AG09319 (cell line): Measurements from ENCODE around the genes ZNF564, GET3, BEST2 and GCDH.

GRCh38 chr19:12052028-12052268 is 813 bp downstream of the ZNF878 start:
- RRBS = no CpG with 5 or more reads among the region's 8 CpGs

DNA sequence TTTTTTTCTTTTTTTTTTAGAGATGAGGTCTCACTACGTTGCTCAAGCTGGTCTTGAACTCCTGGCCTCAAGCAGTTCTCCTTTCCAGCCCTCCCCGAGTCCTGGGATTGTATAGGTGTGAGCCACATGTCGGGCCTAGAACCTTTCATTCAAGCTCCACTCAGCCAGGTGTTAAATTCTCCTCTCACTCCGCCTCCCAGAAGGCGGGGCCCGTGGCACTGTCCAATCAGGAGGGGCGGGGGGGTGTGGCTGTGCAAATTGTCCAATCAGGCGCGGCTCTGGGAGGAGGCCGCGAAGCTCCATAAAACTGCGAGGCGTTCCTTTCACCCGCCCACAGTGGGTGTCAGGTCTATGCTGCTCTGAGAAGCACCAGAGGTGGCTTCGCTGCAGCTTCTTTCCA is 3.1 kb upstream of the ZNF625 start:
- RRBS = no CpG with 5 or more reads among the region's 15 CpGs

- RRBS = no CpG with 5 or more reads among the region's 1 CpG
These were observed 1.6 kb downstream of the ZNF44 start for GRCh38 chr19:12293207-12293440.

DNA sequence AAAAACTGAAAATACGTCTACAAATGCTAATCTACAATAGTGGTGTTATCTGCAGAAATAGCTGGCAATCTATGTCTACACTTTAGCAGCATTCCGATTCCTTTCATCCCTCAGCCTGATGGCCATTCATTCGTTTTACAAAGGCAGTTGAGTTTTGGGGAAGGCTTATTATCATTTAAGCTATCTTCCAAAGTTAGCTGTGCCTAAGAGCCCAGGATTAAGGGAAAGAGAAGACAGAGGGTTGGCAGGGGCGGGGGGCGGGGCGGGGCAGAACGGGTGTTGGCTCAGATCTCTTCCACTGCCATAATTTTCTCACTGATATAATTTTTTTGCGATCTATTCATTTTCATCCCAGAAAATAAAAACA is 1.9 kb upstream of the ZNF44 start:
- RRBS = no CpG with 5 or more reads among the region's 8 CpGs

DNA sequence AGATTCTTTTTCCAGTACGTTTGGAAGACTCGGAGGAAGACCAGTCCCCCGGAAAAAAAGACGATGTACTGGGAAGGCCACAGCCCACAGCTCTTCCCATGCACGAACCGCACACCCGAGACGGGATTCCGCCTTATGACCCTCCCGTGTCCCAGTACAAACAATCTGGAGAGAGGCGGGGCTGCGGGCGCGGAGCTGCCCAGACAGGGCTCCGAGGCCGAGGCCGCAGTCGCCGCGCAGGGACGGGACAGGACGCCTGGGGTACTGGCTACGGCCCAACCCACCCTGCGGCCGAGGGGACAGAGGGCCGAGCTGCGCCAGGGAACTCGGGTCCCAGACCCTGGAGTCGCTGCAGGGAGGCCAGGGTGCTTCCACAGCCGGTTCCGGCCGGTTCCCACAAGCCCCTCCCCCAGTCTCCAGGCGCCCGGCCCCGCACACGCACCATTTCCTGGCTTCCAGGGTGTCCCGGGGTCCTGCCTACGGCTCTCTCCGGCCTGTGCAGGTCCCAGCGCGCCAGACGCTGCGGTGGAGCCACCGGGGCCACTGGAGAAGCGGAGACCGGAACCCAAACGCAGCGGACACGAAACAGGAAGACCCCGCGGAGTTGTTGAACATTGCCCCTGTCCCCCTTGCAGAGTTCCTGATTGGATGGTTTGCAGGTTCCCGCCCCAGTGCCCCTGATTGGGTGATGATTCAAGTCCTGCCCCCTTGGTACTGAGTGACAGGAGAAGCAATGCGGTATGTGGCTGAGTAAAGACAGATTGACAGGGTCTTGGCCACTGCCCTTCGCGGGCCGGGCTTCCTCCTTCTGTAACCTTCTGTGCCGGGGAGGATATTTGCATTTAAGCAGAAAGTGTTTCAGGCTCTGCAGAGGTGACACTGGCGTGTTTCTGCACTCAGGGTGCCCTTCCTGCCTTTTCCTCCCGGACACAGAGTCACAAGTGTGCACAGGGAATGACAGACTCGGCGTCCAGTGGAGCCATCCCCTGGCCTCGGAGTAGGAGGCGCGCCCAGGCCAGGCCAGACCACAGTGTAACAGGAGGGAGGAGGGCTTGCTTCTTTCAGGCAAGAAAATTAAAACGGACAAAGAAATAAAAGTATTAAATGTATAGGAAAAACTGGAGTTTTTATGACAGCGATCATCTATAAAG is at the start of gene ZNF564:
ZNF564 (minus strand) TSS at position 595 of the 1,151 bp plus-strand sequence.
- RRBS = 3% methylated on average over 9 of the region's 66 CpGs

DNA sequence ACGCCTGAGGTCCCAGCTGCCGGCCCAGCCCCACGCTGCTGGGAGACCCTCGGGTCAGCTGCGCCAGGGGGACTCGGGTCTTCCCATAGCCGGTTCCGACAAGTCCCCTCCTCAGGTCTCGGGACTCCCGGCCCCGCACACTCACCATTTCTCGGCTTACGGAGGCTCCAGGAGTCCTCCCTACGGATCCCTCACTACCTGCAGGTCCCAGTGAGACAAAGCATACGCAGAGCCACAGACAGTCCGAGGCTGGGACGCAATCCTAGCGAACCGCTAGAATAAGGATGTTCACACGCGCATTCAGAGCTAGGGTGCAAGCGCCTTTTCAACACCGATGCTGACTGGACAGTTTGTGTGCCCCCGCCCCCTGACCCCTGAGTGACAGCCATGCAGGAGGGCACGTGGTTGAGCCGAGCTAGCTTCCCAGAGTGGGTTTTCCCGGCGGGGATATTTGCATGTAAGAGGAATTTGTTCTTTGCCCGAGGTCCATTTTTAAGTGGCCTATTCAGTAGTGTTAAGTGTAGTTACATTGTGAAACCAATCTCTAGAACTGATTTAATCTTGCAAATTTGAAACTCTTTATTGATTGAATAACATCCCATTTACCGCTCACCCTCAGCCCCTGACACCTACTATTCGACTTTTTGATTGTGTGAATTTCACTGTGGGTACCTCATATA is 13.5 kb downstream of the ZNF490 start:
- RRBS = 51% methylated on average over 7 of the region's 31 CpGs

GRCh38 chr19:12651952-12652476 is 14.5 kb downstream of the MAN2B1 start:
- RRBS = no CpG with 5 or more reads among the region's 10 CpGs

GRCh38 chr19:12721629-12721719 is 2.3 kb downstream of the TNPO2 start:
- RRBS = no CpG with 5 or more reads among the region's 2 CpGs

- RRBS = no CpG with 5 or more reads among the region's 5 CpGs
These were observed 885 bp downstream of the TNPO2 start for GRCh38 chr19:12722902-12723192.

DNA sequence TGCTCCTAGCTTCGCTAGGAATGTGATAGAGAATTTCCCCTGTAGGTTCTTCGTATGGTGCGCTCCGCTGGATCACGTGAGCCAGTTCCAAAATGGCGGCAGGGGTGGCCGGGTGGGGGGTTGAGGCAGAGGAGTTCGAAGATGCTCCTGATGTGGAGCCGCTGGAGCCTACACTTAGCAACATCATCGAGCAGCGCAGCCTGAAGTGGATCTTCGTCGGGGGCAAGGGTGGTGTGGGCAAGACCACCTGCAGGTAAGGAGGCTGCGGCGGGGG is at the start of gene GET3:
GET3 (plus strand) TSS at position 84 of the 274 bp plus-strand sequence.
- RRBS = no CpG with 5 or more reads among the region's 15 CpGs

- RRBS = 73% methylated on average over 5 of the region's 14 CpGs
These were observed at the start of gene BEST2 for GRCh38 chr19:12751444-12751933. Gene BEST2 (plus strand): TSS chr19:12751791.

DNA sequence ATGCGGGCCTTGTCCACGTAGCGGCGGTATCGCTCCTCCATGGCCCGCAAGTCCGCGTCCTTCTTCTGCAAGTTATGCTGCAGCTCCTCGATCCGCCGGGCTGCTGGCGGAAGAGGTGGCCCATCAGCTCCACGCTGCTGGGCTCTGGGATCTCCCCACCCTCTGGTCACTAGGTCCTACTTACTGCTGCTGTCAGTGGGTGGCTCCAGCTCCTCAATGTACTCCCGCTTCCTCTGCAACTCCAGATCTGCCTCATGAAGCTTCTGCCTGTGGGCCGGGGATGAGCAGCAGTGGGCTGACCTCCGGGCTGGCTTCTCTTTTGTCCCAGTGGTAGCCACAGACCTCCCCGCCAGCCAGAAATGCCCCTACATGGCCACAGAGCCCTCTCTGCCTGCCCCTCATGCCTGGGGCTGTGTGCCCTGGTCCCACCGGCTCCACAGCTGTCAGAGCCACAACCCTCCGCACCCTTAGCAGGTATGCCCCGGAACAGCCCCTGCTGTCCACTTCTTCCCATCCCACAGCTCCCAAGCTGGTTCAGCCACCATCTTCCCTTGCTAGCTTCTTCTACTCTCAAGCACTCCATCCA is 10.4 kb downstream of the HOOK2 start:
- RRBS = 97% methylated on average over 3 of the region's 20 CpGs

DNA sequence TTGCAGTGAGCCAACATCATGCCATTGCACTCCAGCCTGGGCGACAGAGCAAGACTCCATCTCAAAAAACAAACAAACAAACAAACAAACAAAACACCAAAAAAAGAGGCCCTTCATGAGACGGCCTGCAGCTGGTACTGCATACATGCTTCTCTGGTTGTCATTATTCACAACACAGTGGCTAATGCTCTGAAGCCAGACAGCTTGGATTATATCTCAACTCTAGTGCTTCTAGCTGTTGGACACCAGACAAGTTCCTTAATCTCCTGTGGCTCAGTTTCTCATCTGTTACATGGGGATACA is 3.3 kb upstream of the JUNB start:
- RRBS = no CpG with 5 or more reads among the region's 2 CpGs

DNA sequence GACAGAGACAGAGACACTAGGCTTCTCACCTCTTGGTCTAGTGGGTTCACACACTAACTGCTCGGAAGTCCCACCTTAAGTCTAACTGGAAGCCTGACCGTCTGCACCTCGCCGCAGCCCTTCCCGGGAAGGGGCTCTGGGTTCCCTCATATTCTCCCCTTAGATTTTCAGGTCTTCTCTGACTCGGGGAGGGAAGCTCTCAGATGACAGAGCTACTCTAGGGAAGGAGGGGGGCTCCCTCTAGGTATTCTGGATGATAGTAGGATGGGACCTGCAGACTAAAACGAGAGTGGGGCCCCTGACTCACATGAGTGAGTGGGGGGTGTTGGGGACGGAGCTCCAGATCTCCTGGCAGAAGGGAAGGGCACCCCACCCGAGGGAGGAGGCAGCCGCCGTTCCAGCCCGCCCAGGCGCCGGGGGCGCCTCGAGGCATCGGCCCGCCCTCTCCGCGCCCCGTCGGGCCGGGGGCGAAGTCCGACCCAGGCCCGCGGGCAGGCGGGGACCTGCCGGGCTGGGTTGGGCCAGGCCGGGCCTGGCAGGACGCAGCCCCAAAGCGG is 2.0 kb upstream of the JUNB start:
- RRBS = under 1% methylated on average over 19 of the region's 32 CpGs

GRCh38 chr19:12791705-12791874 is 304 bp downstream of the JUNB start:
- RRBS = 1% methylated on average over 15 of the region's 15 CpGs

DNA sequence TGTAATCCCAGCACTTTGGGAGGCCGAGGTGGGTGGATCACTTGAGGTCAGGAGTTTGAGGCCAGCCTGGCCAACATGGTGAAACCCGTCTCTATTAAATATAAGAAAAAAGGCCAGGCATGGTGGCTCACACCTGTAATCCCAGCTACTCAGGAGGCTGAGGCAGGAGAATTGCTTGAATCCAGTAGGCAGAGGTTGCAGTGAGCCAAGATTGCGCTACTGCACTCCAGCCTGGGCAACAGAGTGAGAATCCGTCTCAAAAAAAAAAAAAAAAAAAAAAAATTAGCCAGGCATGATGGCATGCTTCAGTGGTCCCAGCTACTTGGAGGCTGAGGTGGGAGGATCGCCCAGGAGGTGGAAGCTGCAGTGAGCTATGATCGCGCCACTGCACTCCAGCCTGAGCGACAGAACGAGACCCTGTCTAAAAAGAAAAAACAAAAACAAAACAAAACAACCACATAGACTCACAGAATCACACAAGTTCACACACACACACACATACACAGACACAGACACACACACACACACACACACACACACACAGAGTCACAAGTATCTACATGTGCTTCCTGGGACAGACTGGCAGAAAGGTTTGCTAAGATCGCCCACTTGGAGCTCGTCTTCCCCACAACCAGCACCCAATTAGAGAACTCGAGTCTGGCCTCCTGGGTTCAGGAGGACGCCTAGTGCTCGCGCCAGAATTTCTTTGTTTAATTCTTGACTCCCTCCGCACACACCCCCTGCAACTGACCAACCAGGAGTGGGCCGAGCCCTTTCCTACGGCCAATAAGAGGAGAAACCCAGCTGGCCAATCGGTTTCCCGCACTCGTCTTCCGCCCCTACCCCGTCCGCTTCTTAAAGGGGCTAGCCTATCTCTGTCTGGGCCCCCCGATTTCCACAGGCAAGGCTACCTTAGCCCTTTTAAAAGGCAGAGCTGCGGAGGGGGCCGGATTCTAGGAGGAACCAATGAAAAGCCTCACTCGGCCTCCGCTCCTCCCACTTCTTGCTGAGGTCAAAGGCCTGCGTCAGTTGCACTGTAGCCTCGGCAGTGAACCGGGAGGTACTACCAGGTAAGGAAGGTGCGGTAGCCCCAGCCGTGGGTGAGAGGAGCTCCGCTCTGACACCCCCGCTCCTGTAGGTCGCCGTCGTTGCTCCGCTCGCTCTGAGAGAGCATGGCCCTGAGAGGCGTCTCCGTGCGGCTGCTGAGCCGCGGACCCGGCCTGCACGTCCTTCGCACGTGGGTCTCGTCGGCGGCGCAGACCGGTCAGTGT is at the start of gene GCDH:
GCDH (plus strand) TSS at position 1,028 of the 1,271 bp plus-strand sequence.
- RRBS = 2% methylated on average over 9 of the region's 55 CpGs

GRCh38 chr19:12912500-12912902 is 6.6 kb downstream of the SYCE2 start:
- RRBS = no CpG with 5 or more reads among the region's 4 CpGs

DNA sequence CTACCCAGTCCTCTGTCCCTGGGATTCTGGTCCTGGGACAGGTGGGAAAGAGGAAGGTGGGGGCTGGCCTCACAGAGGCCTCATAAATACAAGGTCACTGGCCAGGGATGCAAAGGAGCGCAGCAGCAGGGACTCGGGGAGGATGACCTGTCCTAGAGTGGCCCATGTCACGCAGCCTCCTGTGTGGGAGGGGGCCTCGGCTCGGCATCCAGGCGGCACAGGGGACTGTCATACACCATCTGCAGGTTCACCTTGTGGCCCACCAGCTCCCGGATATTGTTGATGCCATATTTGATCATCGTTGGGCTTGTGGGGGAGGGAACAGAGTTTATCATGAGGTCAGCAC is 3.5 kb upstream of the SYCE2 start:
- RRBS = no CpG with 5 or more reads among the region's 8 CpGs

GRCh38 chr19:12995731-12996545 is 663 bp downstream of the NFIX start:
- RRBS = 0% methylated on average over 2 of the region's 107 CpGs

GRCh38 chr19:13016503-13016977 is 21.3 kb downstream of the NFIX start:
- RRBS = no CpG with 5 or more reads among the region's 11 CpGs